ENCODE results near the genes LDLRAD4 and ZNF519.

DNA sequence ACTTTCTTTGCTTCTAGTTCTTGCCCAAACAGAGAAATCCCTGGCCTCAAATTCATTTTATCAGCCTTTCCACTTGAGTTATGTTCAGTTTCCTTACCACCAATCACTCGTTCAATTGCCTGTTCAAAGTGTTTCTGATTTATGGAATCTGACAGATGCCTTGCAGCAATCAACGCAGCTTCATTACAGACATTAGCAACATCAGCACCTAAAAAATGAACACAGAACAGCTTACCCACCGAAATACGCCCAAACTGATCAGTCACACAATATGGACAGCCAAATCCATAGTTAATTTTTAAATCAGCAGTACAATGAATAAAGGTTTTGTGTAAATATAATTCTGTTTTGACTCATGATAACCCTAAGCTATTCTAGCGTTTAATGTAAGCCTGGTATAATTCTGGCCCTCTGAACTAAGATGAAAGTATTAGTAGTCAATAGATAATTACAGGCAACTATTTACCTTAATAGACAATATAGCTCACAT, 28.8 kb downstream of the AFG3L2 start:
- PRO-cap, result no peak

DNA sequence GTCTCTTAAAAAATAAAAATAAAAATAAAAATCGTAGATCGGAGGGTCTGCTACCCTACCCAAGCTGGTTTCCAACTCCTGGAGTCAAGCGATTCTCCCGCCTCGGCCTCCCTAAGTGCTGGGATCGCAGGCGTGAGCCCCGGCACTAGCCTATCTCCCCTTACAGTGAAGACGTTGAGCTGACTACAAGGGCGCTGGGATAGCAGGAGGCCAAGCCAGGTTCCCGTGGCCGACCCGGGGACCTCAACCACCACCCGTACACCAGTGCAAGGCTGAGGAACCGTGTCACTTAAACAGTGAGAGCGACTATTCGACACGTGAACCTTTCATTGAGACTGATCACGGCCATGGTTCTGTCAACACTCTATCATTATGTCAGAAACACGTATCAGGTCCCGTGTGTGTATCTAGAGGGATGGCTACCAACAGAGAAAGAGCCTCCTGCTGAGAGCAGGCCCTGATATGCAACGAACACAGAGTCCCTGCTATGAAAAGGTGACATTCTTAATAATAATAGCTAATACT, 989 bp downstream of the AFG3L2 start:
- PRO-cap, result no peak

DNA sequence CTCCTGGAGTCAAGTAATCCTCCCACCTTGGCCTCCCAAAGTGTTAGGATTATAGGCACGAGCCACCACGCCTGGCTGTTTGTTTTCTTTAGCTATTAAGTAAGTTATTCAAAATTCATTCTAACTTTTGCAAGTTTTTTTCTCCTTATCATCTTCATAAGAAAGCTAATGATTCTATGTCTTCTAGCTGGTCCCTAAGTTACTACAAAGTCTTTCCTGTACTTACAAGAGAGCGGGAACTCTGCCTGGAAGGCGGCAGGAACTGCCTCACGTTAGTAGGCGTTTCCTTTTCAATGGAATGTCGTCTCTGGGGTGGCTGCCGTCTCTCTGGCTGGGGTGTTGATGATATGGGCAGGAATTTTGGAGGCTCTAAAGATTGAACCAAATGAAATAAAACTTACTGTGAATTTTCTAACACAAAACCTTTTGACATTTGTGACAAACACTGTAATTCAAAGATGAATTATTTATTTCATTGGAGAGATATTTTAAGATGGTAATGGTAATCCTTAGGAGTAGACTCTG, 55.5 kb downstream of the PRELID3A start:
- PRO-cap, result no peak

GRCh38 chr18:12610143-12611571, 47.2 kb downstream of the SPIRE1 start:
- PRO-cap, result no peak

GRCh38 chr18:12678947-12679530, 21.1 kb upstream of the SPIRE1 start:
- PRO-cap, result bidirectional peak, plus-strand start at chr18:12679402, minus-strand start at chr18:12679299

GRCh38 chr18:12990598-12991201, 462 bp upstream of the CEP192 start:
- PRO-cap, result bidirectional peak, plus-strand start at chr18:12991378, minus-strand start at chr18:12991145

DNA sequence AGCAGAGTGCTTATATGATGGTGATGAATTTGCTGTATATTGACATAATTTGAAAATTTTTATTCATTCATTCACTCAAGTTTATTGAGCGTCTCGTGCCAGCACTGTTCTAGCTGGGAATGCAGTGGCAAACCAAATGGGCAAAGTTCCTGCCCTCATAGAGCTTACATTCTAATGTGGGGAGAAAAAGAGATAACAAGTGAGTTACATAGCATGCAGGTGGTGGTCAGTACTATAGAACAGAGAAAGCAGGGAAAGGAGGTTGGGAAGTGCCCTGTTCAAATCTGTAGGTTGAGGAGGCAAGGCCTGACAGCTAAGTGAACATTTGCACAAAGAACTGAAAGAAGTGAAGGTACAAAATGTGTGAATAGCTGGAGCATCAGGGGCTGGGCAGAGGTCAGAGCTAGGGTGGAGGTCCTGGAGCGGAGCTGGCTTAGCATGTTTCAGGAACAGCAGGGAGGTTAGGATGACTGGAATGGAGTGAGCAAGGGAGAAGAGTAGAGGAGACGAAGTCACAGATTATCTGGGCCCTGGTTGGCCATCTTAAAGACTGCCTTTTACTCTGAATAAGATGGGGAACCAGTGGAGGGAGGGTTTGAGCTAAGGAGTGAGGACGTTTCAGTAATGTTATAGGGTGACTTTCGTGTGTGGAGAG, 4.4 kb downstream of the CEP192 start:
- PRO-cap, result no peak

DNA sequence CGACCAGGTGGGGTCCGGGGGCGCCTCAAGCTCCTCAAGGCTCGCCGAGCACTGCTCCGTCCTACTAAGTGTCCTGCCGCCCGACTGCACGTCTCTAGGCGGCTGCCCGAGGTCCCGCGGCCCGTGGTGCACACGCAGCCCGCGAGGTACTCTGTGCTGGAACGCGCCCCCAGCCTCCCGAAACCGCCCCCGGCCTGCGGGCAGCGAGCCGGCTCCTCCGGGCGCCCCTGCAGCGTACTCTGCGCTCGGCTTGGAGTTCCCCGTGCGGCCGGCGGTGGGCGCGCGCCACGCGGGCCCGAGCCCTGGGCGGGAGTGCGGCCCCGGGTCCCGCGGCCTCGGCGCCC, 1.5 kb upstream of the LDLRAD4 start:
- PRO-cap, result bidirectional peak, plus-strand start at position 251 of the sequence, minus-strand start at position 241 of the sequence

GRCh38 chr18:13218572-13219151, at the start of gene LDLRAD4:
TSS of gene LDLRAD4 (plus strand) at chr18:13218760.
- PRO-cap, result bidirectional peak, plus-strand start at chr18:13218785, minus-strand start at chr18:13218682

DNA sequence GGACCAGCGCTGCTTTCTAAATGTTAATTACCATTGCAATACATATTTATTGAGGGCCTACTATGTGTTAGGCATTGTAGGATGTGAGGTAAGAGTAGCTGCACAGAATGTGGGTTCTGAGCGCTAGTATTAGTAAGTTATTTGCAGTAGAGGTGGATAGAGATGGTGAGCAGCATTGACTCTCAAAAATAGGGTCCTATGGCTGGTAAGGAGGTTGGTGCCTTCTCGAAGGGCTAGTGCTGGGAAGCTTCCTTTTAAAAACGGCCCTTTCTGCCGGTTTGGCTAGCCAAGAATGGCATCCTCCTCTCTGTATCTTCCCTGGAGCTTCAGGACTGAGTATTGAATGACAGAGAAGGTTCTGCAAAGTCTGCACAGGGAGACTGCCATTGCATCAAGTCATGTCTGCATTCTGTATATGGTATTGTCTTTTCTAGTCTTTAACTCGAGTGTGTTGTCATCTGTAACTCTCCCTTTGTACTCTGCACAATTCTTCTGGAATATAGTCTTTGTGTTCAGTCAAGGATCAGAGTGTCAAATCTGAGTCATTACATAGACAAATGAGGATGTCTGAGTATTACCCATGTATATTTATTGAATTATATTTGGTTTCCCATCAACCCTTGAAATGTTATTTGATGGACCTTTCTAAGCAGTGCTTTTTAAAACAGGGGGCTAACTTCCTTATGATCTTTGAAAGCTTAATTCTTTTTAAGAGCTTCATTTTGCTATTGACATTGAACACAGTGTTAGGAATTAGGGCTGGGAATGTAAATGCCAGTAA, 1.1 kb downstream of the LDLRAD4 start:
- PRO-cap, result no peak

DNA sequence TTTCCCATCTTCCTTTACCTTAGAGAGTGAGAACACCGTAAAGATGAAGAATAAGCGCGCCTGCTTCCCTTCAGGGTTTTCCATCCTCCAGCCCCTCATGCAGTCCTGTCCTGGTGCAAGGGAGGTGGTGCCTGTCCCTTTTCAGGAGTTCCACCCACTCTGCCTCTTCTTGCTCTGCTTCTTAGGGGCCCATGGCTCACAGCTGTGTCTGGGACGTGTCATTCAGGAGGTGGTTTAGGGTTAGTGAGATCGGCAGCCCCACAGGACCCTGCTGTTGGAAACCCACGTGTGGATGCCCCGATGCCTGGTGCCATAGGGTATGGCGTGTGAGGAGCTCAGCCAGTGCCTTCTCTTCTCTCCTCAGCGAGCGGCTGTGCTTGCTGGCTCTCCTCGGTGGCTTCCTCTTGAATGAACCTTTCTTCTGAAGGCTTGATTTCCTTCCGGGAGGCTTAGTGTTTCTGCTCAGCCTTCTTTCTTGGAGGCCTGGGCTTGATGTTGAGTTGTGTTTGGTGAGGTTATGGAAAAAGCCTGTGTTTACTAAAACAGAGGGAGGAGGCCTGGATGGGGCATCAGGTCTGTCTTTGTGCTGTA, 55.2 kb downstream of the LDLRAD4 start:
- PRO-cap, result bidirectional peak, plus-strand start at position 221 of the sequence, minus-strand start at position 217 of the sequence; bidirectional peak, plus-strand start at position 342 of the sequence, minus-strand start at position 409 of the sequence

DNA sequence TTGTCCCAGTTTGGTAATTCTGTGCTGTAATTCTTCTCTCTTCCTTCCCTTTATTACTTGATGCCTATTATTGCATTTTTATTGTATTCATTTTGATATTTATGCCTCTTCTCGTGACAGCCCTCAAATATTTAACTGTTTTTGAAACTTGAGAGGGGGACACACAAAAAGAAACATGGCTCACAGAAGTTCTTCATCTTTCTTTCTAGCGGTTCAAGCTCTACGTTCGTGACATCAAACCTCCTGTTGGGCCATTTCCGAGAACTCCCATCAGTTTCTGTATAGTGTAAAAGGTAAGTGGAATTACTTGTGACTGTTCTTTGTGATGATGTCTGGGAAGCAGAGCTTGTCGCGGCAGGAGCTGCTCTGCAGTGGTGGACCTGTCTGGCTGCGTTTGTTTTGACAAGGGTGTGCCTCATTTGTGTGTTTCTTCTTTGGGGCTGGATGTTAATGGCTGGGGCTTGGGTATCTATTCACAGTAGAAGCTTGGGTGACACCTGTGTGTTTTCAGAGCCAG, 59.4 kb downstream of the LDLRAD4 start:
- PRO-cap, result no peak

GRCh38 chr18:13313033-13313851, 94.7 kb downstream of the LDLRAD4 start:
- PRO-cap, result bidirectional peak, plus-strand start at chr18:13313564, minus-strand start at chr18:13313411

GRCh38 chr18:13416829-13417274, 198.3 kb downstream of the LDLRAD4 start:
- PRO-cap, result no peak

DNA sequence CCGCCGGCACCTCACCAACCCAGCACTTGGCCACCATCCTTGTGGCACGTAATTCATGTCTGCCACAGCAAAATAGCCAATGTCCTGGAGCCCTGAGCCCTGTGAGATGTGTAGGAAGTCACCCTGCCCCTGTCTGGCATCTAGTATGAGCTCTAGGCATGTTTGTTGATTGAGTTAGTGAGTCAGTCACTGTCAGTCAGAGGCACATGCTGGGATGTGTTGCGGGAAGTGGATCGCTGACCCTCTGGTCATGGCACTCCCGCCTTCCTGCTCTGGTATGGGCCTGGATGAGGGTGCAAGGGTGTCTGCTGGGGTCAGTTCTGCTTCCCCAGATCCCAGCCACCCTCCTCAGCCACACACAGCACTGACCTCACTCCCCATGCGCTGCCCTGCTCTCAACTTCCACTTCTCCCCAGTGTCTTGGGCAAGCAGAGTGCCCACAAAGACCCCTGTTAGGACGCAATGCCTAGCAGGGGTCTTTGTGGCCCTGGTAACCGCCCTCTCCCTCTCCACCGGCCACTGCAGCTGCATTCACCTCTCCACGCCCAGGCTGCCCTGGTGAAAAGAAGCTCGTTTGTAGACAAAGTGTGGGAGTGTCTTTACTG, 252.0 kb downstream of the LDLRAD4 start:
- PRO-cap, result no peak

- PRO-cap, result no peak
Observed at GRCh38 chr18:13541364-13541807, 185.0 kb downstream of the FAM210A start.

- PRO-cap, result bidirectional peak, plus-strand start at chr18:13611892, minus-strand start at chr18:13611816; bidirectional peak, plus-strand start at chr18:13612623, minus-strand start at chr18:13612252
Observed at GRCh38 chr18:13611677-13612883, 114.3 kb downstream of the FAM210A start.

DNA sequence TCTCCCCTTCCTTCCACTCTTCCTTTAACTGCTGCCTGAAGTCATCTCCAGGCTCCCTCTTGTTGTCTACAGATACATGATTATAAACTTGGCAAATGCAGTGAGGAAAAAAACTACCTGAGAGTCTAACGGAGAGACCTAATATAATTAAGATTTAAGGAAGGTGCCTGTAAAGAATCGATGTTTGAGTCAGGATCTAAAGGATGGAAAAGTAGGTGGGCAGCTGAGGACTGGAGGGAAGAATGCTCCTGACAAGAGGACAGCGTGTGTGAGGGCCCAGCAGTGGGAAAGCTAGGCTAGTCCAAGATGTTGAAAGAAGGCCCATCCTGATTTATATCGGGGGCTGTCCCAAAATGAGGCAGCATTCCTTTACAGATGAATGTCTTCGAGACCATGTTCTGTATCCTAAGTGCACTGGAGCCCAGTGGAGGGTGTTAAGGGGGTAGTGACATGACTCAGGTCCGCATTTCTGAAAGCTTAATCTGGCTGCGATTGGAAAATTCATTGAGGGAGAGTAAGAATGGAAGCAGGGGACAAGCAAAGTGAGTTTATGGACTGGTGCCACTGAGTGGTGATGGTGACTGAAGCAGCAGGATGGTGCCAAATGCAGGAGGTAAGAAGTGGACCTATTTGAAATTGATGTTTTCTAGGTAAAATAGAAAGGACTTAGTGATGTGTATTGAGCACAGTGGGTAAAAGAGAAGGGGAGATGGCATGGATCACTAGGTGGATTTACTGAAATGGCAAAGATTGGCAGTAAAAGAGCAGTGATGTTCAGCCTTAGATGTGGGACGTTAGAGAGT, 18.5 kb downstream of the RNMT start:
- PRO-cap, result no peak

DNA sequence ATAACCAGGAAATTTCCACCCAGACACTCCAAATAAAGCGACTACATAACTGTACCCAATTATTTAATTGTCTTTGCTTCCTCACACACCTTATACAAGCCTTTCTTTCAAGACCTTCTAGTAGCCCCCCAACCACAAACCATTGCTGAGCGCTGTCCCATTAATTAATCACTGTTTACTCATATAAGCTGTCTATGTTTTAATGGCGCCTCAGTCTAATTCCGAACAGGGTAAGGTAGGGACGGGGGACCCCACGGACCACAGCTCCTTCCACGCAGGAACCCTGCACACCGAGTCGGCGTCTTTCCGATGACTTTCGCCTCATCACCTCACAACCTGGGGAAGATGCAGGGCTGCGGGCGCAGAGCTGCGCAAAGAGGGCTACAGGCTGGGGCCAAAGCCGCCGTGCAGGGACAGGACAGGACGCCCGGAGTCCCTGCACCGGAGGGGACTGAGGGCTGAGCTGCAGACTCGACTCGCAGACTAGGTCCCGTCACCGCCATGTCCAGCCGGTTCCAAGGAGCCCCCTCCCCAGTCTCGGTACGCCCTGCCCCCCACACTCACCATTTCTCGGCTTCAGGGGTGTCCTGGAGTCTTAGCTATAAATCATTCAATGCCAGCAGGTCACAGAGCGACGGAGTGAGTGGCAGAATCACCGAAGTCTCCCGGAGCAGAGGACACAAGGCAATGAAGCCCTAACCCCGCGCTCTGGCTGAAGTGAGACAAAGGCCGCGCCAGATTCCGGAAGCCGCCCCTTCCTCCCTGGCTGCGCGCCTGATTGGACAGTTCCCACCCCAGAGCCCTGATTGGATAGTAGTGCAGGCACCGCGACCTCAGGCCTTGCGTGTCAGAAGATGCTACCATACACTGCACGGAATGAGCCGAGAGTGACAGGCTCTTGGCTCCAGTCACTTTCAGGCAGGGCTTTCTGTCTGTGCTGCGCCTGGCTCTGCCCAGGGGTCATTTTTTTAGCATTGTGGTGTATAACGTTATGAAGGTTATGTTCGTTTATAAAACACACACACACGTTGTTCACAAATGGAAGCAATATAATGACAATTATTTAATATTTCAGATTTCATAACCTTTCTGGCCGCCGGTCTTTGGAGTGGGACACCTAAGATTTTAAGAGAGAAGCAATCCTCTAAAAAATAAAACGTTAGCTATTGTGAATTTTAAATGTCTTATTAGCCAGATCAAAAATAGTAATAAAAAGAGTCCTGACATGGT, at the start of gene ZNF519:
Gene ZNF519, minus strand, starts transcription at position 725 of the 1,230 bp plus-strand sequence.
- PRO-cap, result unidirectional peak, plus-strand start at position 332 of the sequence; bidirectional peak, plus-strand start at position 863 of the sequence, minus-strand start at position 719 of the sequence

GRCh38 chr18:14797906-14798477, 50.0 kb downstream of the ANKRD30B start:
- PRO-cap, result no peak

Measured in NALM6 (cell line).